Cardiac septum (tissue), 1 donor: ENCODE results near the genes HAS3 and PDF.

DNA sequence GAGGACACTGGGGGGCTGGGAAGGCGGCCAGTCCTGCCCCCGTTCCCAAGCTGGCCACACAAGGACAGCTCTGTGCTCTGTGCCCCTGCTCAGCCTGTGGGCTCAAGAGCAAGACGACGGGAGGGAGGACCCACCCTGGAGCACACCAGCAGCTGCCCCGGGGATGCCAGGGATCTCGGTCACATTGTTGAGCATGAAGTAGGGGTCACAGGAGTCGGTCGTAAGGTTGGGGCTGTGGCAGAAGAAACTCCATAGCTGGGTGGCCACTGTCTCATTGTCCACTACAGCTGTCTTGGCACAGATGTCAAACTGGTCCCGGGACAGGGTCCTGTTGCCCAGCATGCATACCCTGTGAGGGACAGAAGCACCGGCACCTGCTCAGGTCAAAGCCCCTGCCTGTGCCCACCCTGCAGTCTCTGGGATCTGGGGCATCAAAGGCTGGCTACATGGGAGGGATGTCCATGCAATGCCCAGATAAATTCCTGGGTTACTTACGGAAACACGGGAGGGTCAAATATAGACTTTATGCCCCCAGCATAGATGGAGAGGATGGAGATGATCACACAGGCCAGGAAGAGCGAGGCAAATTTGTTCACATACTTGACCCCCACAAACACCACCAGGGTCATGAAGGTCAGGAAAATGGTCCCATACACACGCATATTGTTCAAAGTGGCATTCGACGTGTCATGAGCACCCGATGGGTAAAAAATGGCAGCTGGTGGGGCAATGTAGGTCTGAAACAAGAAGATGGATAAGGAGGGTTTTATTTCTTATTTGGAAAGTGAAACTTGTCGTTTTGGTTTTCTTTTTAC is 8.0 kb upstream of the LCAT start:
- PRO-cap: no peak

DNA sequence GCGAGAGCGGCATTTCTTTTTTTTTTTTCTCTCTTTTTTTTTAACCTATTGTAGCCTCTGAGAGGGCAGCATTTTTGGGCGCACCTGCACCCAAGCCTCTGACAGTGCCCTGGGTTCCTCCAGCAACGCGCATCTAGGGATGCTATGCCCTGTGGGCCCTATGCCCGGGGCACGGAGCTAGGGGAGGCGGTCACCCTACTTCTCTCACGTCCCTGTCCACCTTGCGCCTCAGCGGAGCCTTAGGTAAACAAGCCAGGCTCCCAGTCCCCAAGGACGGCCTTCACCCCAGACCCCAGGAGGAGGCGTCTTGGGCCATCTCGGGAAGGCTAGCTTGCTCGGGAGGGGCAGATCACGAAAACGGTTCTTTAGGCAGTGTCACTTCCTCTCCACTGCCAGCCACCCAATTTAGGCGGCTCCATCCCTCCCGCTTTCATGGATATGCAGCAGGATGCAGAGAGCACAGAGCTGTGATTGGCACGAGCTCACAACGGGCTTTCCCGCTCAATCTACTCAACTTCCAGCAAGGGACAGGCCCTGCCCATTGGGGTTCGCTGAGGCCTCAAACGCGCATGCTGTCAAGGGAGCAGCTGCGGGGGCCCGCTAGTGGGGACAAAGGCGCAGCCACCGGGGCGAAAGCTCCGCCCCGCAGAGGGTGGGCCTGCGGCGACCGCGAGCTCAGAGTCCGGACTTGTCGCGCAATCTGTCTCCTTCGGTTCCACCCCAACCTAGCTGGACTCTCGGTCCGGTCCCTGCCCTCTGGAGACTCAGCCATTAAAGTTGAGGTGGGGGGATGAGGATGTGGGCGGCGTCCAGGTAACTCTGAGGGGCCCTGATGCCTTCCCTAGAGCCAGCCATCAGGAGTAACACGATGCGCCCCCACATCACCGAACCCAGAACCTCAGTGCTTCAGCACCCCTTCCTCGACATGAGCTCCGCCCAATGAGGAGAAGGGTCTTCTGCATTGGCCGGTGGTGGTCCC is 768 bp upstream of the NFATC3 start:
- PRO-cap: bidirectional peak, plus-strand start at position 661 of the sequence, minus-strand start at position 512 of the sequence

- PRO-cap: bidirectional peak, plus-strand start at chr16:68085370, minus-strand start at chr16:68085154
Measured at GRCh38 chr16:68085092-68085287, 180 bp upstream of the NFATC3 start.

DNA sequence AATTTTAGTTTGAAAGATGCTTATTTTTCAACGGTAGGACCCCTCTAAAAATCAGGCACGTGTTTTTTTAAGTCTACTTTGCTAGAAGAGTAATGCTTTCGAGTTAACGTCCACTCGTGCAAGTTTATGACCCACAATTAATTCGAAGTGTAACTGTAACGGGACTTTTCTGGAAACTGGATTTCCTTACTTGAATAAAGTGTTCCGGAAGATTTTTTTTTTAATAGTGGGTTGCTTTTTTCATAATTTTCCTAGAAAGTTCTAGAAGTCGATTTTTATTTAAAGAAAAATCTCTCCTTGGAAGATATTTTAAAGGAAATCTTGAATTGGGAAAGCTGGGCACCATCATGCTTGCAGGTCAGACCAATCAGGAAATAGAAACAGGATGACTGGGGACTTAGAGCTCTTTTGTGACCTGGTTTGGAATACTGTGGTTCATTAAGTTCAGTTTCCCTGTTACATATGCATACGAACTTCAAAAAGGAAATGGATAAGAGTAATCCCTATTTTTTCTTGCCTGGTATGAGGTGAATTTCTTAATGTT is 1.1 kb downstream of the NFATC3 start:
- PRO-cap: unidirectional peak, minus-strand start at position 369 of the sequence

DNA sequence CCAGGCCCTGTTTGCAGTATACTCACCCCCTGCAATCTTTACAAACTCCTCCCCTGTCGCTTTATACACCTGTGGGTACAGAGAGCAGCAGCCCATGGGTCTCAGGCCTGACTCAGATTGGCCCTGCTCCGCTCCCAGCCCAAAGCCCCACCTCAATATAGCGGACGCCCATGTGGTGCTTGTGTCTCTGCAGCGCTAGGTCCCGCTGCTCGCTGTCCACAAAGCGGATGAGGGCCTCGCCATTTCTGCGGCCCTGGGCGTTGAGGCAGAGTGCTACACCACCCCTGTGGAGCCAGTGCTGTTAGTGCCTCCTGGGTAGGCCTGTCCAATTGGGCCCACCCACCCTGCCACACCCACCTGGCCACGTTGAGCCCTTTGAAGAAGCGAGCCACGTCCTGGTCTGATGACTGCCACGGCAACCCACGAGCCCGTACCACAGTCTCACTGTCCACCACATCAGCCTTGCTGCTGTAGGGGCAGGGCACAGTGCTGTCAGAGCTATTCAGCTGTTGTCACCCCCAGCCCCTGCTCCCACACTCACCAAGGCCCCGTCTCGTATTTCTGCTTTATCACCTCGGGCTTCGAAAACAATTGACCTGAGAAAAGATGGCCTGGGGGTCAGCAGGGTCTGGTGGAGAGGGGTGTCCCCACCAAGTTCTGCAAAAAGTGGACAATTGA is 3.6 kb downstream of the ESRP2 start:
- PRO-cap: no peak

DNA sequence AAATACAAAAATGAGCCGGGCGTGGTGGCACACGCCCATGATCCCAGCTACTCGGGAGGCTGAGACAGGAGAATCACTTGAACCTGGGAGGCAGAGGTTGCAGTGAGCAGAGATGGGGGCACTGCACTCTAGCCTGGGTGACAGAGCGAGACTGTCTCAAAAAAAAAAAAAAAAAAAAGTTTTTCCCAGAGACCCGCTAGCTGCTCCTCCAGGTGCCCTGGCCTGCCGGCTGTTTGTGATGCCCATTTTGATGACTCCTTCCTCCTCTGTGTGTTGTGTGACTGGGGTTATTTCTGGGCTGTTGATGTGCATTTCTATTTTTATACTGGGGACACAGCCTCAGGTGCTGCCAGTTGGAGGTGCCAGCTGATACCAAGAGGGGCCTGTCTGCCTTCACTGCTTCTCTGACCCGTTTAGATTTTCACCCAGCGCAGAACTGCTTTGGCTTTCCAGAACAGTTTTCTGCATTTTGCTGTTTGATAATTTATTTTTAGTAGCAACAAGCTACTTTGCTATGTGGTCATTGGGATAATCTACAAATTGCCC is 6.6 kb downstream of the PLA2G15 start:
- PRO-cap: bidirectional peak, plus-strand start at position 352 of the sequence, minus-strand start at position 235 of the sequence

GRCh38 chr16:68257859-68258809 is 6.2 kb upstream of the SLC7A6 start:
- PRO-cap: no peak

DNA sequence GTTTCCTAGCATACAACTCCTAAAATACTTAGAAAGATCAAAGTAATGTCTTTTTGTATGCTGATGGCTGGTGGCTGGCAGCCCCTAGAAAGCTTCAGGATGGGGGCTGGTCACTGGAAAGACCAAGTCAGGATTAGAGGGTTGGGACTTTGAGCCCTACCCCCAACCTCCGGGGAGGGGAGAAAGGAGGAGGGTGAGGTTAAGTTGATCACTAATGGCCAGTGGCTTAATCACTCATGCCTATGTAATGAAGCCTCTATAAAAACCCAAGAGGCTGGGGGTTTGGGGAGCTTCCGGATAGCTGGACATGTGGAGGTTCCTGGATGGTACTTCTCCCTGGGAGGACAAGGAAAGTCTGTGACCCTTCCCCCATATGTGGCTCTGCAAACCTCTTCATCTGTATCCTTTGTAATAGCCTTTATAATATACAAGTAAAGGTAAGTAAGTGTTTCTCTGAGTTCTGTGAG is 3.4 kb downstream of the SLC7A6 start:
- PRO-cap: no peak

GRCh38 chr16:68287340-68288560 is 23.0 kb downstream of the SLC7A6OS start:
- PRO-cap: no peak

DNA sequence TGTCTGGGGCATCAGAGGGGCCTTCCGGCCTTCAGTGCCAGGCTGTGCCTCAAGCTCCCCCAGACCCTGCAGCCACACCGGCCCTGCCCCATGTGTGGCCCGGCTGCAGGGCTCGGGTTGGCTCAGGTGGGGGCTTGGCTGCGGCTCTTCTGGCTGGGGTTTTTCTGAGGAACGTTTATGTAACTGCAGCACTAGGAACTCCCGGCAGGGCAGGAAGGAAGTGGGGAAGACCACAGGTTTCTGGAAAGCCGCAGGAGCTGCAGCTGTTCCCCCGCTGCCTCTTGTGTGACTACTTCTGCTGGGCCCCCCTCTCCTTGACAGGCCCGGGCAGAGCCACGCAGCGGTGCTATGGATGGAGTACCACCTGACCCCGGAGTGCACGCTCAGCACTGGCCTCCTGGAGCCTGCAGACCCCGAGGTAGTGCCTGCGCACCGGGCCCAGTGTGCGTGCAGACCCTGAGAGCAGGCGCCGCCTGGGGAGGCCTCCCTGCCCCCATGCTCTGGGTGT is 45.6 kb downstream of the PRMT7 start:
- PRO-cap: no peak

DNA sequence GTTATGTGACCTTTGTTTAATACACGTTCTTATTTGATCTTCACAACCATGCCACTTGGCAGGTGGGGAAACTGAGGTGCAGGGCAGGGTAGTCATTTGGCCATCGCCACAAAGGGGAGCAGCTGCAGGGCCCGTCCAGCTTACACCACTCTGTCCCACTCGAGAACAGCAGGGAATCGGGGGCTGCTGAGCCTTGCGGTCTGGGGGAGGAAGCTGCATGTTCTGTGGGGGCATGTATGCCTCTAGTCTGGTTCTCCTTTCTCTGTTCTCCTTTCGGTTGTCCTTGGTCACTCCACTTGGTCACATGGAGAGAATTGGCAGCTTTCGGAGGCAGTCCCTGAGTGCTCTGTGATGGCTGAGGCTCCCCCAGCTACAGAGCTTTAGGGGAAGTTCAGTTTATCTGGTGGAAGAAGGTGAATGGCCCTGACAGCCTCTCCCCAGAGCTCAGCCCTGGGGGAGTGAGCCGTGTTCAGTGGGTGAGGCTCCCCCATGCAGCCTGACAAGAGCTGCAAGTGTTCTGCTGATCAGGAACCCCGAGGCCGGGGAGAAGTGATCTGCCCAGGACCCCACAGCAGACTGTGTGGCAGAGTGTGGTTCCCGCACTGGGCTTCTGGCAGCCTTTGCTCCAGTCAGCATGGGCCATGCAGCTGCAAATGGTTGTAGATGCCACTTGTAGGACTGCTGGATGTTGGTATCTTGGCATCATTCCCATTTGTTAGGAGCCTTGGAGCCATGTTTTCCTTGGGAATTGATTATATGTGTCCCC is 22.3 kb upstream of the SMPD3 start:
- PRO-cap: no peak

DNA sequence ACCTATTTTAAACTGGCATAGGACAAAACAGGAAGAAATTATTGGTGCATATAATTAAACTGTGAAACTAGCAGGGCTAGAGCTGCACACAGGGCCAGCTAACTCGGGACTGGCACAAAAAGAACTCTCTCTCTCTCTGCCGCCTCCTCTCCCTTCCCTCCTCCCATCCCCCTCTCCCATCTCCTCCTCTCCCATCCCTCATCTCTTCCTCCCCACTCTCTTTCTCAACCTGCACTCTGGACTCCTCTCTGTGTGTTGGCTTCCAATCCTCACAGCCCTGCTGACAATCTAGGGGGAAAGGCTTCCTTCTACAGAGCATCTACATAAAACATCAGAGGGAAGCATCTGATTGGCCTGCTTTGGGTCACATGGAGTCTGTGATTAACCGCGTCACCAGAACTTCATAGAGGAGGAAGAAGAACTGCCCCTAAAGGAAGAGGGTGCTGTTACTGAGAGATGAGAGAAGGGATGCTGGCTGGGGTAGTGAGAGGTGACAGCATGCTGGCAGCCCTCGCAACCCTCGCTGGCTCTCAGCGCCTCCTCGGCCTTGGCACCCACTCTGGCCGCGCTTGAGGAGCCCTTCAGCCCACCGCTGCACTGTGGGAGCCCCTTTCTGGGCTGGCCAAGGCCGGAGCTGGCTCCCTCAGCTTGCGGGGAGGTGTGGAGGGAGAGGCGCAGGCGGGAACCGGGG is 12.9 kb upstream of the ZFP90 start:
- PRO-cap: no peak

GRCh38 chr16:68529897-68530831 is 8.9 kb upstream of the ZFP90 start:
- PRO-cap: bidirectional peak, plus-strand start at chr16:68530123, minus-strand start at chr16:68529995

GRCh38 chr16:68635870-68636668 is 9.0 kb upstream of the CDH3 start:
- PRO-cap: no peak

- PRO-cap: no peak
Measured at GRCh38 chr16:68740930-68741379, 3.9 kb downstream of the CDH1 start.

DNA sequence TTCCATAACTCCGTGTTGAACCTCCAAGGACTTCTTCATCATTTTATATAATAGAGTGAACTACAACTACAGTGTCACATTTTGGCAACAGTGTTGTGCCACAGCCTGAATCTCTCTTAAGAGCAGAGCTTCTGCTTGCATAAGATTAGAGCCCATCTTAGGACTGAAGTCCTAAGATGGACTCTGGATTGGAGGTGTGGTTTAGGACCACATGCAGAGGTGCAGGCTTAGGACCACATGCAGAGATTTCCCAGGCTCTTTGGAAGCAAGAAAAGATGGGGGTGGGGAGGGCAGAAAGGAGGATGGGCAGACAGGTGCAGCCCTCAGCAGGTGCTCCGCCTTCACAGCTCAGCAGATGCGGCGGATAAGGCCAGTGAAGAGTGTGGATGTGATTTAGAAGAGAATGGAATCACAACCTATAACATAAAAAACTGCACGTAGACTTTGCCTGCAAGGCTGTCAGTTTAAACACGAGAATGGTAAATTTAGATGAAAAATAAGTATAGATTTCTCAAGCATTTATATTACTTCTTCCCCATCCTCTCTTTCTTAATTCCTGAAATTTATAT is 128.7 kb downstream of the TANGO6 start:
- PRO-cap: no peak

- PRO-cap: no peak
Measured at GRCh38 chr16:69073106-69073935, 32.1 kb upstream of the HAS3 start.

DNA sequence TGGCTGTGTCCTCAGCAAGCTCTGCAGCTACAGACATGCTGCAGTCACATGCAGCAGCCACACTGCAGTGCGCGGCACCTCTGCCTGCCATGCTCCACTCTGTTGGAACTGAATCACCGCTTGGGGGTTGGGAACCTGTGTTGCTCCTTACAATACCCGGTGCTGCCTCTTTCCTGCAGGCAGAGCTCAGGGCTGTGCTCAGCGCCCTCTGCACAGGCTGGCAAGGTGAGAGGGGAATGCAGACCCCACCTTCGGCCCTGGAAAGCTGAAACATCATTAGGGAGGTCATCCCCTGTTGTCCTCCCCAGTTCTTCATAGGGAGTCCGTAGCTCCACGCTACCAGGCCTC is 16.0 kb upstream of the HAS3 start:
- PRO-cap: no peak

DNA sequence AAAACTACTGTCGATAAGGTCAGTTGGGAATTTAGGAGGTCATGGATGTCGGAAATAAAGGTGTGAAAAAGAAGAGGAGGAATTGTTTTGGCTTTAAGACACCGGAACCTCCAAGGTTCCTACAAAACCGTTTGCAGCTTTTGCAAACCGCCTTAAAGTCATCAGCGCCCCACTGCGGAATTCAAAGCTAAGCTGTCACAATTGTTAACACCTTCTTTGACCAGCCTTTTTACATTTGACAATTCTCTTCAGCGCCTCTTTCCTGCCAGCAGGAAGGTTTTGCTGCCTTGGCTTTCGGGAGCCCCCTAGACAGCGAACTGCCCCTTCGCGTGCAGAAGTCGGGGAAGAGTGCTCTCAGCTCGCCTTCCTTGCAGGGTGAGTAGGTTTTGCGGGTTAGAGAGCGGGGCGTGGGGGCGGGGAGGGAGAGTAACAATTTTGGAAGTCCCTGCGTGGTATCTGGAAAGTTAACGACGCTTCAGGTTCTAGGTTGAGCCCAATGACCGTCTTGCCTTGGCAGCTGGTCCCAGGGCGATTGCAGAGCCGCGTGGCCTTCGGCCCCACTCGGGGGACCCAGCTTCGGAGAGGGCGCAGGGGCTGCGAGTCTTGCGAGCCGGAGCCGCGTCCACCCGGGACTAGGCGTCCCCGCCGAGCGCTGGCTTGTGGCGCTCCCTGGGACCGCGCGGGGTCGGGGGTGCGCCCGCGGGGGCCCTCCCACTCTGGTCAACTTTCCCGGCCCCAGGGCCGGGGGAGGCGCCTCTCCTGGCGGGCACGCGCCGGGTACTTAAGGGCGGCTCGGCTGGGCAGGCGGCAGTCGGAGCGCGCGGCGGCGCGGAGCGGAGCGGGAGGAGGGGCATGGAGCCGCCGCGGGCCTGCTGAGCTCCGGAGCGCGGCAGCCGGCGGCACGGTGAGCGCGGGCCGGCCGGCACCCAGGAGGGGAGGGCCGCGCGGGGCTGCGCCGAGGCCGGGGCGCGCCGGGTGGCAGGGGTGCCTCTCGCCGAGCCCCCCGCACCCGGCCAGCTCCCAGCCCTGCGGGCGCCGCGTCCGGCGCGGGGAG is at the start of gene HAS3:
Gene HAS3 (plus strand): TSS at position 241 of the 1,054 bp plus-strand sequence.
- PRO-cap: unidirectional peak, plus-strand start at position 810 of the sequence

DNA sequence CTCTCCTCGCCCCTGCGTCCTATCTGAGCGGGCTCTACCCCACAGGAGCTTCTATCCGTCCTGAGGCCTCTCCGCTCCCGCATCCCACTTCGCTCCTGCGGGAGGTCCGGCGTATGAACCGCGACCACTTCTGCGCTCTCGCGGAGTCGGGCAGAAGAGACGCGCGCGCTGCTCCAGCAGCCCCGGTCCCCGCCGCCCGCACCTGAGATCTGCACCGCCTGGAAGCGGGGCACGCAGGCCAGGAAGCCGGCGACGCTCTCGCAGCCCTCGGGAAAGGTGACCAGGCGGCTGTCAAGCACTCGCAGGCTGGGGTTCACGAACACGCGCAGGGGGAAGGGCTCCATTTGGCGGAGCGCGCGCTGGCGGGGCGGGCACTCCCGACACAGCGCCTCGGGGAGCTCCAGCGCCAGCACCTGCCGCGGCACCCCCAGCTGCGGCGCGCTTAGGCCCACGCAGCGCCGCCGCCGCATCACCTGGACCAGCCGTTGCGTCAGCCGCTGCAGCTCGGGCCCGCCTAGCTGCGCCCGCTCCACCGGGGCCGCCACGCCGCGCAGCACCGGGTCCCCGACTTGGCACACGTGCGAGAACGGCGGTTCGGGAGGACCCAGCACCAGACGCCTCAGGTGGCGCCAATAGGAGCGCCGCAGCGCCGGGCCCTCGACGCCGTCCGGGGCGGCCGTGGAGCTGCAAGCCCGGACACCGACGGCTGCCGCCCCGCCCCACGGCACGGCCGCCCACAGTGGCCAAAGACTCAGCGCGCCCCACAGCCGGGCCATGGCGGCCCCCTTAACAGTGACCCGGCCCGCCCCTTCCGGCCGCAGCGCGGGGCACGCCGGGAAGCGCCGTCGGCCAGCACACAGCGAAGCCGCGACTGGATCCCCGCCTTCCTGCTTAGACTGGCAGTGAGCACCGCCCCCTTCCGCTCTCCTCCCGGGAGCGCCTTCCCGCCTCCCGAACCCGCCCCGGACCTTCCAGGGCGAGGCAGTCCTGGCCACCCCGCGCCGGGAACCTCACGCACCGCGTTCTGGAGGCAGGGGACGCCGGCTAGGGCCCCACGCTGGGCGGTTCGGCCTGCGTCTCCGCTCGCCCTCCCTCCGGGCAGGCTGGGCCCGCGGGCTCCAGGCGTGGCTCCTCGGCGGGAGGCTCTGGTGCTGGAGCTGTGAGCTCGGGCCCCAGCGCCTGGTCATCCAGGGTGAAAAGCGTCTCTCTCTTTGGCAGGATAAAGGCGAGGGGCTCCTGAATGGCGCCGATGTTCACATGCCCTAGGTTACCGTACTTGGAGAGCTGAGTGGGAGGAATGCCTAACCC is at the start of gene PDF:
Gene PDF (minus strand): TSS at position 794 of the 1,308 bp plus-strand sequence.
- PRO-cap: bidirectional peak, plus-strand start at position 969 of the sequence, minus-strand start at position 788 of the sequence